ENCODE results near the gene SYNE2.

- PRO-cap = no peak
Observed at GRCh38 chr14:63515066-63515372, 28.2 kb downstream of the PPP2R5E start.

DNA sequence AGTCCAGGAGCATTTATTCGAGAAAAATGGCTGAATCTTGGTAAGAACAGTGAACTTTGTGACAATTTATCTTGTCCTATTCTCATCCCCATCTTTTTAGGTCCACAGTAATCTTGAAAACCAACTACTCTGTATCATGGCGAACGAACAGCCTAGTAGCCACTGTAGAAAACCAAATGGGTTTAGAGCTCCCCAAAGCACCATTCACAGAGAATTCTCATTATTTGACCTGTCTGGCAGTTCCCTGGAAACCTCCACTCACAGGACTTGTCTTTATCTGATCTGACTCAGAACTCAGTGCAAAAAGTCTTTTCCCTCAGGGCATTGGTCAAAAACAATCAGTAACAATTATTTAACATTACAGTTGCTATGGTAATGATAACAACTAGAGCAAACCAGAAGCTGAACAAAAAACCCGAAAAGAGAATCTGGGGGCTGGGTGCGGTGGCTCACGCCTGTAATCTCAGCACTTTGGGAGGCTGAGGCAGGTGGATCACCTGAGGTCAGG is 20.4 kb upstream of the PPP2R5E start:
- PRO-cap = no peak

GRCh38 chr14:63641120-63641387 is 617 bp downstream of the WDR89 start:
- PRO-cap = no peak

- PRO-cap = no peak
Observed at GRCh38 chr14:63677990-63678628, 36.4 kb upstream of the WDR89 start.

DNA sequence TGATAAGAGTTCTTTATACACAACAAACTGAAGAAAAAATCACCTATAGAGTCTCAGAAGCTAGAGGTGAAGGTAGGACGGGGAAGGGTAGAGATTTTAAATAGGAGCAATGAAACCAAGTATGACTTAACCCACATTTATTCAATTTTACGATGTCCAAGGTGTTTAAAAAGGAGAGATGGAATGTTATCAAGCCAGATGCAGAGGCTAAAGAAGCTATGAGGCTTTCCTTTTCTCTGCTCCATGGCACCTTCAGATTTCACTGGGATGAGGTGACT is 25.9 kb downstream of the SGPP1 start:
- PRO-cap = no peak

GRCh38 chr14:63852724-63853687 is at the start of gene SYNE2:
Gene SYNE2 (plus strand): TSS chr14:63853004.
- PRO-cap = bidirectional peak, plus-strand start at chr14:63852979, minus-strand start at chr14:63852882; bidirectional peak, plus-strand start at chr14:63853440, minus-strand start at chr14:63853428

GRCh38 chr14:63853688-63854438 is 1.1 kb downstream of the SYNE2 start:
- PRO-cap = bidirectional peak, plus-strand start at chr14:63854084, minus-strand start at chr14:63854093

DNA sequence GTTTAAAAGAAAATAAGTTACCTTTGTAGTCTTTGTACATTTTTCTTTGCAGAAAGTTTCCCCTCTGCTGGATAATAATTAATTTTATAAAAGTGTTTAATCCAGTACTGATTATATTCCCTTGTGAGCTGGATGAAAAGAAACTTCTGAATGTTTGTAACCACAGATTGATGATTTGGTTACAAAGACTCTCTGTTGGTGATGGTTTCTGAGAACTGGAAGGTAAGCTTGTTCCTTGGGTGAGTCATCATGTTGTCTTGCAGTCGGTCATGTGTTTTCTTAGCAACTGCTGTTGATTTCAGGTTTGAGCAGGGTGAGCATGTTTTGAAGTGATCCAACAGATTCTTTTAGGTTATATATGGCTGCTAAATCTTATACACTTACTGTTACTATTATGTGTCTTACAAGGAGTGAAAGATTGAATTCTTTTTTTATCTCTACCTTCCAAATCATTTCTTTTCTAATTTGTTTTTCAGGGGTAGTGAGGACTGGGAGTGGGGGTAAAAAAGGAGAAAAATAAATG is 11.5 kb downstream of the SYNE2 start:
- PRO-cap = bidirectional peak, plus-strand start at position 292 of the sequence, minus-strand start at position 217 of the sequence

DNA sequence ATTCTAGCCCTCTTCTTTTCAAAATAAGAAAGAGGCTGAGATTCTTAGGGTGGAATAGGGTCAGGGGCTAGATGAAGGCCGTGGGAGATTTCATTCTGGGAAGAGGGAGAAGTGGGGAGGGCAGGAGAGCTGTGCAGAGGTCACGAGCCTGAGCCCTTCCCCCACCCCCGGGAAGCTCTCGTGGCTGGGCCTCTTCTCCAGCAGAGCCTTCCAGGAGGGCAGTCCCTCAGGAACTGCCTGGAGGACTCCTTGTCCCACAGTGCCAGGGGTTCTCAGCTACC is 94.0 kb downstream of the ESR2 start:
- PRO-cap = no peak

DNA sequence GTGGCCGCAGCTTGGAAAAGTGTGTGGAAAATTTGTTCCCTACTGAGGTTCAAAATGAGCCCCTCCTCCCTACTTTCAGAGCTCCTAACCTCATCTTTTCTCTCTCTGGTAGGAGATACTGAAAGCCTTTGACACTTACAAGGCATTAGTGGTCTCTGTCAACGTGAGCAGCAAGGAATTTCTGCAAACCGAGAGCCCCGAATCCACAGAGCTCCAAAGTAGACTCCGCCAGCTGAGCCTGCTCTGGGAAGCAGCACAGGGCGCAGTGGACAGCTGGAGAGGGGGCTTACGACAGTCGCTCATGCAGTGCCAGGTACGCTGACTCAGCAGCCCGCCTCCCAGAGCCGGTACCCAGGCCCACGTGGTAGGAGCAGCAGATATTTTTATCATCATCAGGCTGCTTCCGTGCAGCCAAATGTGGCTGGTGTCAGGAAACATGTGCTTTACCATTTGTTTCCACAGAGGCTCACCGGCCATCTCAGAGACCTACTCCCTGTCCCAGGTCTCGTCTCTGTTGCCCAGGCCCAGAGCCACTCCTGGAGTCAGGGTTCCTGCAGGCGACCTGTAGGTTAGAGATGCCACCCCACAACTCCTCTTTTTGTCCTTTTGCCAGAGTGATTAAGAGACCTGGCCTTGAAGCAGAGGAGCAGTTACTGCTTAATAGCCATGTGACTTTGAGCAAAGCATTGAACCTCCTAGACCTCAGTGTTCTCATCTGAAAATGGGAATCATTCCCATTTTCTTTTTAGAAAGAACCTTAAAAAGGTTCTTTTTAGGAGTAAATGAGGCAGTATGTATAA is 73.6 kb downstream of the ESR2 start:
- PRO-cap = no peak

DNA sequence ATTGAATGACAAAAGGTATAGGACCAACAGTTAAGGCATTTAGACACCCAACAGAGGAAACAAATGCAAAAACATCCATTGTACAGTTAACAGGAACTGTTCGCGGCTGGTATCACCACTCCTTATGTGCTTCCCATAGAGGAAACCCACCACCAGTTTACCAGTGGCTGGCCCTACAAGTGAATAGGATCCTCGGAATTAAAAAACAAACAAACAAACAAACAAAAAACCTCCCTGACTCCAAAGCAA is 65.7 kb downstream of the ESR2 start:
- PRO-cap = no peak

GRCh38 chr14:64391365-64391842 is 3.3 kb downstream of the MTHFD1 start:
- PRO-cap = no peak

DNA sequence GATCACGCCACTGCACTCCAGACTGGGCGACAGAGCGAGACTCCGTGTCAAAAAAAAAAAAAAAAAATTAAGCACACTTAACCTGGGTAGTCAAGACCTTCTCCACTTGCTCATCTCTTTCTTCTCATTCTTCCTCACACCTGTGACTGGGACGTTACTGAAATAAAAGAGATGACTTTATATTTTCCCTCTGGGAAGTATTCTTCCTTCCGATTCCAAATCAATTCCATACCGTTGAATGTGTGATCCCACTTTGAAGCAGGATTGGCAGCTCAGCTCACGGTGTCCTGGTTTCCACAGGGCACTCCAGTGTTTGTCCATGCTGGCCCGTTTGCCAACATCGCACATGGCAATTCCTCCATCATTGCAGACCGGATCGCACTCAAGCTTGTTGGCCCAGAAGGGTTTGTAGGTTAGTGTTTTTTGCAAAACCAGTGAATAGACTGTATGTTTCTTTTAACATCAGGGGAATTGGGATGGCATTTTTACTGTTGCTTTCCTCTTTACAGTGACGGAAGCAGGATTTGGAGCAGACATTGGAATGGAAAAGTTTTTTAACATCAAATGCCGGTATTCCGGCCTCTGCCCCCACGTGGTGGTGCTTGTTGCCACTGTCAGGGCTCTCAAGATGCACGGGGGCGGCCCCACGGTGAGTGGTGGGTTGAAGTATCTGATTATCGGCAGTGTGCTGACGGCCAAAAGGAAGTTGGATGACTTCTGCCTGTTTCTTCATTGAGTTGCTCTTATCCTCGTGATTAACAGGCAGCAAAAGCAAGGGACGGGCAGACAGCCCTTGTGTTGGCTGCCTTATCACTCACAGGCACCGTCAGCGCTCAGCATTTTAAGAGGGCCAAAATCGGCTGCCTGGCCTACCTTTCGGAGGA is 23.3 kb upstream of the AKAP5 start:
- PRO-cap = no peak

- PRO-cap = no peak
Observed at GRCh38 chr14:64506699-64507329, 2.2 kb downstream of the ZBTB1 start.

DNA sequence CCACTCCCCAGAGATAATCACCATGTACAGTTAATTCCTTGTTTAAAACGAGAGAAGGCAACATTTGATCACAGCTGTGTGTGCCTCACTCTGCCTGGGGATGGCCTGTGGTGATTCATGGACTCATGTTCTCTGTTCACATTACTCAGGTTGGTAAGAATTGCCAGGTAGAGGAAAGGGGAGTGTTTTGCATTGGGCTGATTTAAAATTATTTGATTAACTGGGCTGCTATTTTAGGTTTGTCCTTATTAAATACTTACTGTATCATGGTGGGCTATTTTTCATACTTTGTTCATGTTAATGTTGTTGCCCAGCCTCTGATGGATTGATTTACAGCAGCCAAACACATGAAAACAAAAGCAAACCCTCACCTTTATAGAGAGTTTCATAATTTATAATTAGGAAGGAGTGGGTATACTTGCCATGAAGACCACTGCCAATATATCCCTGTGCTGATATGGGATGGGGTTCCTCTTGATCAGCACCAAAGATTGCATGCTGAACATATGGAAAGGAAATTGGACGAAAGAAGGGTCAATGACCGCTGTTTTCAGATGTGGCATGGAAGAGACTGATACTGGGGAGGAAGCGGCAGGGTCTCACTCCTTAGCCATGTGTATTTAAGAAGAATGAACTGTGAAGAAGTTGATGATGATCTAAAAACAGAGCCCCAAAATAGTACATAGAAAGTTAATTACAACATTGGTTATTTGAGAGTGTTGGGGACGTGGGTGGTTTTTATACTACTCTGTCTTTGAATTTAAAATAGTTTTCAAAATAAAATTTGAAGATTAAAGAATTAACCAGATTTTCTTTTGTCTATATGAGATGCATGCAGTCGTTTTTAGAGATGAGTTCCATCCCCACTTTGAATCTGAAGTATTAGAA is 3.1 kb downstream of the ZBTB1 start:
- PRO-cap = no peak

GRCh38 chr14:64541435-64541936 is 945 bp downstream of the HSPA2 start:
- PRO-cap = no peak

GRCh38 chr14:64685699-64685995 is 18.6 kb upstream of the PLEKHG3 start:
- PRO-cap = no peak

GRCh38 chr14:64717285-64717554 is 13.0 kb downstream of the PLEKHG3 start:
- PRO-cap = no peak

- PRO-cap = no peak
Observed at GRCh38 chr14:64722869-64723400, 18.7 kb downstream of the PLEKHG3 start.

DNA sequence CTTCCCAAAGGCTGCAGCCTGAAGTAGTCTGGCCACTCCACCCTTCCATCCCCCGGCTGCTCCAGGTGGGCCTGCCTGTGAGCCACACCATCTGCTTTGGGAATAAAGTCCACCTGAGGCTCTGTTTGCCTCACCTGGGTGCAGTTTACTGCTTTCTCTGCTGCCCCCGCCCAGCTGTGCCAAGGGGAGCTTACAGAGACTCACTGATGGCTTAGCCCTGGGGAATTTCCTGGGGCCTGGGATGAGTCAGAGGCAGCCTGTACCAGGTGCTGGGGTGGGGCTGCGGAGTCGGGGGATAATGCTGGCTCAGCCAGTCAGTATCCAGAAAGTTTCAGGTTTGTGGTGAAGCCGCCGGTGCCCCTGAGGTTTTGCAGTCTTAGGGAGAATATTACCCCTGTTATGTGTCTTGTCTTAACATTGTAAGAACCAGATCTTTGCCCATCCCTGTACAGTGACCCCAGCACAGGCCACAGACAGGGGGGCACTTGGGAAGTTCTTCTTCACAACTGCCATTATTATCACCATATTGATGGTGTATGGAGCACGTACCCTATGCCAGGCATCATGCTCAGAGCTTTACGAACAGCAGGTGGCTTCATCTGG is 22.4 kb downstream of the PLEKHG3 start:
- PRO-cap = bidirectional peak, plus-strand start at position 324 of the sequence, minus-strand start at position 58 of the sequence